Right lobe of liver (tissue), 4 donors: ENCODE measurements around a stretch of chr10.

DNA sequence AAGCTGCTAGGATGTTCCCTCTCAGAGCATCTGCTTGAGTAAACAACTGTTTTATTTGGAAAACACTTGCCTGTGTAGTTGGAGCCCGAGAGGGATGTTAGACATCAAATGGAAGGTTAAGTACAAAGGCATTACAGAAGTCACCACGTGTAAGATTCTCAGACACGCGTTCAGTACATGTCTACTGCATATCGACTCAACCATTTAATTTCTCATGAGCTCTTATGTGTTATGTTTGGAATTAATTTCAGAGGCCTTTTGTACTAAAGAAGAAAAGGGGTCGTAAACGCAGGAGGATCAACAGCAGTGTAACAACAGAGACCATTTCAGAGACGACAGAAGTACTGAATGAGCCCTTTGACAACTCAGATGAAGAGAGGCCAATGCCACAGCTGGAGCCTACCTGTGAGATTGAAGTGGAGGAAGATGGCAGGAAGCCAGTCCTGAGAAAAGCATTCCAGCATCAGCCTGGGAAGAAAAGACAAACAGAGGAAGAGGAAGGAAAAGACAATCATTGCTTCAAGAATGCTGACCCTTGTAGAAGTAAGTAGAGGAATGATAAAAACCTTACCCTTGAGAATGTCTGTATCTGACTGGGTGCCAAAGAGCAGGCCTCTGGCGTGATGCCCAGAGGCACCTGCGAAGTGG is 48.6 kb downstream of the DUSP29 start:
- PRO-cap, 4 experiments: no peak in any of the 4 experiments
- RAMPAGE, long total RNA, 2 experiments: start-site peak on the plus strand in 1 of 2 experiments, centred at position 407 of the sequence, 8 reads per replicate

- PRO-cap, 4 experiments: peak in 2 of 4 experiments; most common plus-strand start chr10:75307051 (in 2)
- RAMPAGE, long total RNA, 2 experiments: no peak in any of the 2 experiments
Observed at GRCh38 chr10:75306859-75307191, 71.1 kb upstream of the COMTD1 start.

DNA sequence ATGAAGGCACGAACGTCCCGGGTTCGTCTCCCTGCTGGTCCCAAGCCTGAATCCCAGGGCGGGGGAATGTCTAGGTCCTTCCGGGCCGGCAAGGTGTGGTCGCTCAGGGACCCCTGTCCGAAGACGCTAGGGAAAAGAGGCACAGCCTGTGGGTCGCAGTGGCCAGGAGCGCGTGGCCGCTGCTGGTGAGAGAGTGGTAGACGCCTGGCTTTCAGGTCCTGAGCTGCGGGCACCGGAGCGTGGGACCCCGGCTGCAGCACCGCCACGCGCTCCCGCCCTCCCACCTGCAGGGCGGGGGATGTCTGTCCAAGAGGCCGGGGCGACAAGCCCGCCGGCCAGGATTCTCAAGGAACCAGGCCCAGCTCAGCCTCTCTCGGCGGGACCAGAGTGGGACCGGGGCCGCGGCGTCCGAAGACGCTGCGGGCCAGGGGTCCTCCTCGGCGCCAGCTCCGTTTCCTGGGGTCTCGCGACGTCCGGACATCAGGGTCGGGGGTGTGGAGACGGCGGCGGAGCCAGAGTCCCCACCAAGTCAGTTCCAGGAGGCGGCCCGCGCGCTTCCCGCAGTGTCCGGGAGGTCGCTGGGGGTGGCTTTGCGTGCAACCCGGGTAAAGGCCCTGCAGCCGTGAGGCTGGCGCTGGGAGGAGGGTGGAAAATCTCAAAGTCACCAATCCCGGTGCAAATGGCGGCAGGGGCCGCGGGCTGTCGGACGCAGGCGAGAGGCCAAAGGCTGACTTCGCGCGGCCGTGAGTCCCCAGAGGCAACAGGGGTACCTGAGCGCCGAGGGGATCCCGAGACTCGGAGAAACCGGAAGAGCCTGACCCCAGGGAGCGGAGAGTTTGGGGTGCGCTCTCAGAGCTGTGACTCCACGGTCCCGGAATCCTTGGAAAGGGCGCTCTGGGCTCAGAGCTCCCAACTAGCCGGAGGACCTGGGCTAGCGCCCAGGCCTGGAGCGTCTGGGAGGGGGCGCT is 5.4 kb downstream of the ZNF503 start:
- PRO-cap, 4 experiments: peak in 4 of 4 experiments; most common plus-strand start position 678 of the sequence (in 4); most common minus-strand start position 878 of the sequence (in 2)
- RAMPAGE, long total RNA, 2 experiments: no peak in any of the 2 experiments

DNA sequence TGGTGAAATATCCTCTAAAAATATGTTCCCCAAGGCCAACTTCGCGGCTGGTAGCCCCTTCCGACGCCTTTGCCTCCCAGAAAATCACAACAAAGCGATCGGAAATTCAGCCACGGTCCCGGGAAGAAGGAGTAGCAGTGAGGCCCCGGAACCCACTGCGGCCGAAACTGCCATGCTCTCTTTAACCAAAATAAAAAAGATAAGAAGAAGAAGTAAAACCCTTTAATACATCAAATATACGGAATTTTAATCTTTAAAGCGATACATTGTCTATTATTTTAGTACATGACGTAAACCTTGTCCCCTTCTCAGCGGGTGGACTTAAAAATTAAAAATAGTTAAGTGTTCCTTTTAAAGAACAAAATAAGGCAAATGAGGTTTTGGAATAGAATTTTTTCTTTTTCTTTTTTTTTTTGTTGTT is 3.9 kb downstream of the ZNF503 start:
- PRO-cap, 4 experiments: no peak in any of the 4 experiments
- RAMPAGE, long total RNA, 2 experiments: no peak in any of the 2 experiments

GRCh38 chr10:75407297-75407712 is 5.7 kb upstream of the ZNF503 start:
- PRO-cap, 4 experiments: no peak in any of the 4 experiments
- RAMPAGE, long total RNA, 2 experiments: no peak in any of the 2 experiments

- PRO-cap, 4 experiments: no peak in any of the 4 experiments
- RAMPAGE, long total RNA, 2 experiments: no peak in any of the 2 experiments
Observed at GRCh38 chr10:75498093-75498653, 66.7 kb downstream of the LRMDA start.

GRCh38 chr10:75861700-75862298 is 430.4 kb downstream of the LRMDA start:
- PRO-cap, 4 experiments: no peak in any of the 4 experiments
- RAMPAGE, long total RNA, 2 experiments: no peak in any of the 2 experiments

- PRO-cap, 4 experiments: no peak in any of the 4 experiments
- RAMPAGE, long total RNA, 2 experiments: no peak in any of the 2 experiments
Observed at GRCh38 chr10:76150133-76151245, 719.1 kb downstream of the LRMDA start.

GRCh38 chr10:76324315-76324712 is 892.9 kb downstream of the LRMDA start:
- PRO-cap, 4 experiments: peak in 1 of 4 experiments; most common plus-strand start chr10:76324513 (in 1)
- RAMPAGE, long total RNA, 2 experiments: no peak in any of the 2 experiments

DNA sequence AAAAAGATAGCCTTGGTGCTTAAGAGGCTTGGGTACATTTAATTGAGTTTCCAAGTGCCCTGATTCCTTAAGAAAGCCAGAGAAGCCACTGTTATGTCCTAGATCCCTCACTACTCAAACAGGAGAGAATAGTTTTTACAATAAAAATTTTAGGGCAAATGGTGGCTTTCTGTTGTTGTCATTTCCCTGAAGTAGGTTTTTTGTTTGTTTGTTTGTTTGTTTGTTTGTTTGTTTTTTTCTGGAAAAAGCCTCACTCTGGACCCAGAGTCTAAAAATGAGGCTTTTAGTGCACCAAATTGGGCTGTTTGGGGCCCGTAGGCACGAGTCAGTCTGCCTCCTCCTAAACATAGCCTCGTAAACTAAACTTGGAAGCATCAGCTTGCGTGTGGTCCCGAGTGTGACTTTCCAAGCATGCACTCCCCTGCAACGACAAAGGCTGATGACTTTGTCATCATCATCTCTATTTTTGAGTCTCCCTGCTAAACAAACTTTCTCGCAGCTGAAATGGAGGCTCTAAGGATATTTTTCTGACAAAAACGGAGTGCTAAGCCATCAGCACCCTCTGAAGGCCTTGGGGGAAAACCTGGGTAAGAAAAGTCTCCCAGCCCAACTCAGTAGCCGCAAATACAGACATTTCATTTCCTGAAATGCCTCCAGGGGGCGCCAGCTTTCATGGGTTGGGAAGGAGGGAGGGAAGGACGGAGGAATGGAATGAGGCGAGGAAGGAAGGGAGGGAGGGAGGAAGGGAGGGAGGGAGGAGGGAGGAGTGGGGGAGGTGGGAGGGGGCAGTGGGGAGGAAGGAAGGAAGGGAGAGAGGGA is 246.0 kb downstream of the KCNMA1 start:
- PRO-cap, 4 experiments: no peak in any of the 4 experiments
- RAMPAGE, long total RNA, 2 experiments: no peak in any of the 2 experiments

DNA sequence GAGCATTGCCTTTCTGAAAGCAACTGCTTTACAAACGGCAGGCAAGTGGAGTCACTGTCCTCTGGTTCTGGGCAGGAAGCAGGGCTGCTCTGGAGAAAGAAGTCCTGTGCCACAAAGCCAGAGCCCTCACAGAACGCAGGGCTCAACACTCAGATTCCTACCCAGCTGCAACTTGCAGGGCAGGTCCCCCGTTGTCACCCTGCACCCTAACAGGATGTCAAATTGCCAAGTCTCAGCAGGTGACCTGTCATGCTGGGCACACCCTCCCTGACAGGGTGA is 227.7 kb downstream of the KCNMA1 start:
- PRO-cap, 4 experiments: no peak in any of the 4 experiments
- RAMPAGE, long total RNA, 2 experiments: no peak in any of the 2 experiments

DNA sequence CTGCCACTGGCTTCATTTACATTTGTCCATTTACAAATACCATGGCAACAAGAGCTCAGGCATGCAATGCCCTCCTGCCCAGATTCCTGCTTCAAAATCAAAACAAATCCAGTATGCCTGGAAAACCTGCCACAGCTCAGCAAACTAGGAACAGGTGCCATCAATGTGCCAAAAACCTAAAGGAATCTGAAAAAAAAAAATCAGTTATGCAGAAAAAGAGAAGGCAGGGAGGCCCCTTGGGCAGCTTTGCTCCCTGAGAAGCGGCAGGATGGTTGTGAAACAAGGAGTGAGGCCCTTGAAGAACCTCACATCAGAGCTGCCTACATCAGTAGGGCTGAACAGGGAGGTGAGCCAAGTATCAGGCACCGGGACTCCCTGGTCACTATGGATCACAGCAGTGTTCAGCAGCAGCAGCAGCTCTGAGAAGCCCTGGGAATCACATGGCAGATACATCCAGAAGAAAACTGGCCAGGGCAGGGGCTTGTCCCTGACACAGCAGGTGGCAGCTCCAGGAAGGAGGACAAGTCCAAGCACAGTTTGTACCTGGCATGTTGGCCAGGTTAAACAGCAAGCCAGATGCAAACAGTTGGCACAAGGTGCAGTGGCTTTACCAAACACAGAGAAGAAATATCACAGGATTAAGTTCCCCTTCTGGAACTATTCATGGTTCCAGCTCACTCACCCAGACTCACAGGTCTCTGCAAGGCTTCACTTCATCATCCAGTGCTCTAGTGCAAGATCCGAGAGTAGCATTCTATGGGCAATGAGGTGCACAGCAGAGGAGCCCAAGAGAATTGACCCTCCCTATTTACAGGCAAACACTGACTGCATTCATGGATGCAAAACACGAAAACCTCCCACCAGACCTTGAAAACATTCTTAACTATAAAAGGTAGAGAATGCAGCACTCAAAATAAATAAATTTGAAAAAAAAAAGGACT is 139.4 kb downstream of the KCNMA1 start:
- PRO-cap, 4 experiments: peak in 2 of 4 experiments; most common plus-strand start position 660 of the sequence (in 2); most common minus-strand start position 421 of the sequence (in 2)
- RAMPAGE, long total RNA, 2 experiments: no peak in any of the 2 experiments

DNA sequence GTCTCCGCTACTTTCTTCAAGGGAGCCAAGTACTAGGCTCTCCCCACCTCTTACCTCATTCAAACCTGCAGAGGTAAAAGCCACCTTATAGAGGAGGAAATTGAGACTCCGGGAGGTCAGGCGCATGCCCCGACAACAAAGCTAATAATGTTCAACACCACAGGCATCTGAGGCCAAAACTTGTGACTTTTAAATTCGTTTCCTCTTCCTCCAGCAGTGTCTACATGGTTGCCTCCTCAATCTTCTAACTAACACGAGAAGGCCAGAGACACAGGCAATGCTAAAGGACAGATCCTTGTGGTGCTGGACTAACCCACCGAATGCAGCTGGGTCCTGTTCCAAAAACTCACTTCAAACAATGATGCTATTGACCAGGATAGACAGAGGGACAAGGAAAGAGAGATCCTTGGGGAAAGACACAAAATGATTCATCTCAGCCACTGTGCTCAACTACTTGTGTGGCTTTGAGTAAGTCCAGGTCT is 107.7 kb downstream of the KCNMA1 start:
- PRO-cap, 4 experiments: peak in 3 of 4 experiments; most common plus-strand start position 247 of the sequence (in 2); most common minus-strand start position 146 of the sequence (in 3)
- RAMPAGE, long total RNA, 2 experiments: no peak in any of the 2 experiments

DNA sequence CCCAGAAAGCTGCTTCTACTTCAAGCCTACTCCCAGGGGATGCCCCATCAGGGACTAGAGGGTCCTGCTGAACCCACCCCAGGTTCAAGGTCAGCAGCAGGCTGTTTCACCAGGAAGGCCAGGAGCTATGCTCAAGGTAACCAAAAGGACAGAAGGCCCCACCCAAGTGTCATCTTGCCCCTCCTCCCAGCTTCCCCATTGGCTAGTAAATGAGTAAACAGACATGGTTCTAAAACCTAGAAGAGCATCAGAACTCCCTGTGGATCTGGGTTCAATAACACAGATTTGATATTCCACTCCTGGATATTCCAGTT is 84.0 kb downstream of the KCNMA1 start:
- PRO-cap, 4 experiments: peak in 3 of 4 experiments; most common plus-strand start position 250 of the sequence (in 3); most common minus-strand start position 104 of the sequence (in 1)
- RAMPAGE, long total RNA, 2 experiments: no peak in any of the 2 experiments

DNA sequence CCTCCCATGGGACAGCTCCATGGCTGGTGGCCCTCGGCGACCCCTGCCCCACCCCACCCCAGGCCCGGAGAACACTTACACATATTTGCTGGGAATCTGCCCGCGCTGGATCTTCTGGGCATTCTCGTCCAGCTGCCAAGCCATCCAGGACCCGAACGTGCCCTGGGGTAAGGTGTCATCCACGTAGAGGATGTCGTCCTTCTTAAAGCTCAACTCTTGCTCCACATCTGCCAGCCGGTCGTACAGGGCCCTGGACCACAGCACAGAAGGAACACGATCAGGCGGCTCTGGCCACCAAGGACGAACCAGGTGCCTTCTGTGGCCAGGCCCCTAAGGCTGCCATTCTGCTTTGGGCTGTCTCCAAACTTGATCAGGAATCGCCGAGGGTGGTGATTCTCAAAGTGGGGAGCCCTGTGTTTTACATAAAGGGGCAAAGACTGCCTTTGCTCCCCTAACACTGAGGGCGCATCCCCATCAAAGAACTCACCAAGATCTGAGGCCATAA is 119.8 kb downstream of the DLG5 start:
- PRO-cap, 4 experiments: no peak in any of the 4 experiments
- RAMPAGE, long total RNA, 2 experiments: no peak in any of the 2 experiments

DNA sequence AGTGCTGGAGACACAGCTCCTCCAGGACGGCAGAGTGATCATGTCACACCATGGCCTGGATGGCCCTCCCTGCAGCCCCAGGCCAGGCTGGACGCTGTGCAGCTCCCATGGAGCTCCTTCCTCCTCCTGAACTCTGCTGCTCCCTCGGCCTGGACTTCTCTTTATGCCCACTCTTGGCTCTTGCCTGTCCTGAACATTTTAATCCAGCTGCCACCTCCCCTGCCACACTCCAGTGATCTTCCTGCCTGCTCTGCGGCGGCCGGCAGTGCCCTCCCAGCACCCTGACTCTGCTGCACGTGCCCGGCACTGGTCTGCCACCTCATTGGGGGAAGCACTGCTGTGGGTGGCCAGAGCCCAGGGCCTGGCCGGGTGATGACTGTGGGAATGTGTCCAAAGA is 116.1 kb downstream of the DLG5 start:
- PRO-cap, 4 experiments: no peak in any of the 4 experiments
- RAMPAGE, long total RNA, 2 experiments: no peak in any of the 2 experiments

- PRO-cap, 4 experiments: no peak in any of the 4 experiments
- RAMPAGE, long total RNA, 2 experiments: no peak in any of the 2 experiments
Observed at GRCh38 chr10:77832242-77832684, 94.3 kb downstream of the DLG5 start.

- PRO-cap, 4 experiments: no peak in any of the 4 experiments
- RAMPAGE, long total RNA, 2 experiments: no peak in any of the 2 experiments
Observed at GRCh38 chr10:77841668-77842582, 84.6 kb downstream of the DLG5 start.

DNA sequence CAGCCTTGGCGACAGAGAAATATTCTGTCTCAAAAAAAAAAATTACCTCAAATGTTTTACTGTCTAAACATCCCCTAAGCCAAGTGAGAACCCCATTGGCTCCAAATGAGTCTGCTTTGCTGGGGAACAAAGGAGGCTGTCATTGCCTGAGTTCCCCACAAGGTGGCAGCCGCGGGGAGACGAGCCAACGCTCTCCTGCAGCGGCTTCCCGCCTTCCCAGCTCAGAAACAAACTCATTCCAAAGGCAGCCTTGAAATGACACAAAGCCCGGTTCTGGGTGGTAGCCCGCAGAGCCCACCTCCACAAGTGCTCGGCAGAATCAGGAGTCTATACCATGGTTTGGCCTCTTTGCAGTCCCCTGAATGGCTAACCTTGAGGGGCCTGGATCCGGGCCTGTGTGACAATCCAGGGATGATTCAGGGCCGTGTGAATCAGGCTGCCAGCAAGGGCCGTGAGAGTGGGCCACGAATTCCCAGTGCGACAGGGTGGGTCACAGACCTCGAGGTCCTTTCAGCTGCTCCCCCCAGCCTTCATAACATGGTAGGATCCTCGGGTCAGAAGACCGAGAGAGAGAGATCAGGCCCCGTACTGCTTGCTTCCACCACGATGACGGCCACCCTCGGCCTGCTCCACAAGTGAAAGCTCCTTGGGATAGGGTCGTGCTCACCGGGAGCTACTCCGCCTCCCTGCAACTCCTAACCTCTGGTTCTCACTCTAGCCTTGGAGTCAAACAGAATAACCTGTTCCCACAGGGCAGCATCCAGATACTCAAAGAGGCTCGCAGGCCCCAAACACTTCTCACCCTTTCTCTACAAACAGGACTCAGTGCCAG is 79.7 kb downstream of the DLG5 start:
- PRO-cap, 4 experiments: no peak in any of the 4 experiments
- RAMPAGE, long total RNA, 2 experiments: no peak in any of the 2 experiments

DNA sequence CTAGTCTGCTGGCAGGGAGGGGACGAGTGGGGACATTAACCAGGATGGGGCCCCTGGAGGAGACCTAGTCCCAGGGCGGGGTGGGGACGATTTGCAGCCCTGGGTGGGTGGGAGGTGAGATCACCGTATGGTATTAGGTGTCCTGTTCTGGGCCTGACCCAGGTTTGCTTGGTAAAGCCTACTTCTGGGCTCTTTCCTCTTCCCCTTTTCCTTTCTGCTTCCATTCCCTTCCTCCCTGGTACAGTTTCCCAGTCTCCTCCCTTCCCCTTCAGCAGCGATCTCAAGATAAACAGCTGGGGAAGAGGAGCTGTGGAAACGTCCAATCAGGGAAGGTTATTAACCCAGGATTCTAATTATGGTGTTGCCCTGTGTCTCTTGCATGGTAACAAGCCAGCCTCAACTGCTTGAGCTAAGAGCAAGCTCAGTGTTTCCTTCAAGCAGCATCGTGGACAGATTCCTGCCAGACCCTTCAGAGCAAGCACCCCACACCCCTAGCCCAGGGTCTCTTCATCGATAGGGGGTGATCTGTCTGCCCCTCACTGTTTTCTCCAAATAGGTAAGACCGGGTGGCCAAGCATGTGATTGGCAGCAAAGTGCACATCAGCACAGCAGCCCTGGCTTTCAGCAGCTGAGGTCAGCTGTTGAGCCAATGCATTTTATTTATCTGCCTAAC is 233.4 kb downstream of the RPS24 start:
- PRO-cap, 4 experiments: no peak in any of the 4 experiments
- RAMPAGE, long total RNA, 2 experiments: no peak in any of the 2 experiments